Mesenchymal stem cell of the bone marrow (primary cell): ENCODE data around the gene ABITRAM.

- CAGE, long polyA plus RNA = no peak
These were observed 103.4 kb upstream of the KLF4 start for GRCh38 chr9:107592963-107593436.

DNA sequence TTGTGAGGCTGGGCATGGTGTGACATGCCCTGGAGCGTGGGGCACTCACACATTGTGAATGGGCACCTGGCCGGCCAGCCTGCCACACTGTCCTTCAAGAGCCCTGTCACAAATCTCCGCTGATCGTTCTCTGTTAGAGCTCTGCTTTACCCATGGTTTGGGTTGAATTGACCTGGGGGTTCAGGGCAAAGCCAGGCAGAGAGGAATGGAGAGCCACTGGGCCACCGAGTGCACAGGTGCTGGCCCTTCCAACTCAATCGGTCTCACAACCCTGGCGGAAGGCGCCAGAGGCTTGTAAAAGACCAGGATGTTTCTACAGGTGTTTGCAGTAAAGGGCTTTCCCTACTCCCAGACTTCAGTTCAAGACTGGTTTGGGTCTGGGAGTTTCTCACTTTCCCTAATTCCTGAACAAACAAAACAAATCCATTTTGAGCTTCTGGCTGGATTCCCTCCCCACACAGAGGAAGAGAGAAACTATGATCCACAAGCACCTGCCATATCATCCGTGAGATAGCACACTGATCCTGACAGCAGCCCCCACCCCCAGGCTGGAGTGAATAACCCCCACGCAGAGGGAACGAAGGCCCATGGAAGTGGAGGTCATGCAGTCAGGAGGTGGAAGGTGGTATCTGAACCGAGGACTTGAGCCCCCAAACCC lies 125.2 kb upstream of the KLF4 start:
- CAGE, long polyA plus RNA = no peak

GRCh38 chr9:107615604-107615897 lies 126.0 kb upstream of the KLF4 start:
- CAGE, long polyA plus RNA = no peak

DNA sequence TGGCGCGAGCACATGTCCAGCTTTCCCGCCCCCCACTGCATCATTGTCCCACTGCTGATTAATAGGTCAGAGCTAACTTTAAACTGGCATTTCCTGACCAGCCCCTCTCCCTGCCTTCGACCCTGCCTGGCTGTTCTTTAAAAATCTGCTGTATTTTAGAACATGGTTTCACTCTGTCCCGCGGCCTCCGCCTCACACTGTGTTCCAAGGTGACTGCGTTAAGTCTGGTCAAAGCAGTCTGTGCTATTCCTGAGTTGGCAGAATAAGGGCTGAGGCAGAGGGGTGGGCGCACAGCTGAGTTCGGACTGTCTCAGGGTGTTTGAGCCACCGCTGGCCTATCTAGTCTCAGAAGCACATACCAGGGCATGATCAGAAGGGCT lies 178.2 kb upstream of the KLF4 start:
- CAGE, long polyA plus RNA = no peak

GRCh38 chr9:107749789-107750282 lies 260.3 kb upstream of the KLF4 start:
- CAGE, long polyA plus RNA = no peak

DNA sequence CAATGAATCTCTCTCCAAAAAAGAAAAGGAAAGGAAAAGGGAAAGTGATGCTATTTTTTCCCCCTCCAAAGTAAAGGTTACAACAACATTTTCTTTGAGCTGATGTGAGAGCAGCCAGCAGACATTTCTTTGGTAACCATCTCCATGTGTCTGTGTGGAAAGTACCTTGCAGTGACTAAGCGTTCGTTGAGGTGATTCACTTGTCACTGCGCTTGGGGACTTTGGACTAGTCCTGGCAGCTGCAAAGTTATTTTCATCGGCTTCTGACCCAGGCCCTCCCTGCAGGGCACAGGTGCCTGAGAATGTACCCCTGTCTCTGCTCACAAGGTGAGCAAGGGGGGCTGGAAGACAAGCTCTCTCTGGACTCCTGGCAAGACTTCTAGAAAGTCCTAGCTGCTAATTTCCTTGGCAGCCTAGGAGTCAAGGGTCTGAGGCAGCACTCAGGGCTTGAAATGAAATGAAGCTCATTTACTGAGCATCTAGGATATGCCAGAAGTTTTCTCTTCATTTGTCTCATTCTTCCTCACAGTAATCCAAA lies 262.3 kb upstream of the KLF4 start:
- CAGE, long polyA plus RNA = no peak

DNA sequence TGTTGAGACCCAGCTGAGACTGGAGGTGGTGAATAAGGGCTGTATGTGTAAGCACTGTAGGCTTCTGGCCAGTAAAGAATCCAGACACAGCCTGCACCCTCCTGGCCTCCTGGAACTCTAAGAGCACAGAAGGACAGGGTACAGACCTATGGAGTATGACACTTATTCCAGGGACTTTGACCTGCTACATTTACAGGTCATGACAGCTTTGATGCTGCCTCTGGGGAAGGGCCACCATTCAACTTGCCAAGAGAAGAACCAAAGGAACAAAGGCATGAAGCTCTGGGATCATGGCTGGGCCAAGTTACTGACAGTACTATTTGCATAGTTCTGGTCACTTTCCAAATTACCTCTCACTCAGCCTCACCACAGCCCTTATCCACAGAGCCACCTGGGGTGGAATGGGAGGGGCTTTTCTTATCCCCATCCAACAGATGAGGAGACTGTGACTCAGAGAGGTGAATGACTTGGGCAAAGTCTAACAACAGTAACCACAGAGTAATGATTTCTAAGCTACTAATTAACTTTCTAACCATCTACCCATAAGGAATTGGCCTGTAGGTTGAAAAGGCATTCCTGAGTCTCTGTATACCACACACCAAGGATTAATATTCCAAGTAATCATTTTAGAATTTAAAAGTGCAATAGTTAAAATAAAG lies 604.5 kb upstream of the KLF4 start:
- CAGE, long polyA plus RNA = no peak

- CAGE, long polyA plus RNA = no peak
These were observed at the start of gene ABITRAM for GRCh38 chr9:108934211-108935068. Gene ABITRAM, plus strand, starts transcription at chr9:108934400.

GRCh38 chr9:109318835-109319881 lies 1.7 kb downstream of the EPB41L4B start:
- CAGE, long polyA plus RNA = no peak

DNA sequence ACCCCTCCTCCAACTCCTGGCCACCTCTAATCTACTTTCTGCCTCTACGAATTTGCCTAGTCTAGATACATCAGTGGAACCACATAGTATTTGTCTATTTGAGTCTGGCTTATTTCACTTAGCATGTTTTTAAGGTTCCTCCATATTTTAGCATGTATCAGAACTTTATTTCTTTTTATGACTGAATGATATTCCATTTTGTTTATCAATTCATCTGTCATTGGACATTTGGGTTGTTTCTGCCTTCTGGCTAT lies 19.0 kb downstream of the PTPN3 start:
- CAGE, long polyA plus RNA = no peak

DNA sequence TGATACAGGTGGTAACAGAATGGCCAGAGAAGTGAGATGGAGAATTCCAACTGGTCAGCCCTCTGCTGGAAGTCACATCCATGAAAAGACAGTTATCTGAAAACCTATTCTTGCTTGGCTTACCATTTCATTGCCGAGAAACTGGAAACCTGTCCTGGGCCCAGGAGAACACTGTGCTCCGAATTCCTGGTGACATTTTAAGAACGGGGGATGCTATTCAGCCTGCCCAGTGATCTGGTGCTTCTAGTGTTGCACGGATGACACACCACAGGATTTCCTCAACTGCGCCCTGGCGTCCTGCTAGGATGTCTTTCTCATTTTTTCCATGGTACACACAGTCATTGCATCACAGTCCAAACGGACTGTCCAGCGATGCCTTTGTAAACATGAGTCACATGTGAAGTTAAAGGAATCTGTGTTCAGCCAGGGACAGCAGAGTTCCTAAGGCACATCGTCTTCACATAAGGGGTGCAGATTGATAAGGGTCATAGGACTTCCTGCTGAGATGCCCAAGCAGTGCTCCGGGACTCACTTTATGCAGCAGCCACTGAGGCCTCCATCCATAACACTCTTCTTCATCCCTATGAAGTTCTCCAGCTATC lies 9.2 kb upstream of the PTPN3 start:
- CAGE, long polyA plus RNA = no peak

- CAGE, long polyA plus RNA = no peak
These were observed 9.6 kb downstream of the PALM2AKAP2 start for GRCh38 chr9:109789548-109790097.

DNA sequence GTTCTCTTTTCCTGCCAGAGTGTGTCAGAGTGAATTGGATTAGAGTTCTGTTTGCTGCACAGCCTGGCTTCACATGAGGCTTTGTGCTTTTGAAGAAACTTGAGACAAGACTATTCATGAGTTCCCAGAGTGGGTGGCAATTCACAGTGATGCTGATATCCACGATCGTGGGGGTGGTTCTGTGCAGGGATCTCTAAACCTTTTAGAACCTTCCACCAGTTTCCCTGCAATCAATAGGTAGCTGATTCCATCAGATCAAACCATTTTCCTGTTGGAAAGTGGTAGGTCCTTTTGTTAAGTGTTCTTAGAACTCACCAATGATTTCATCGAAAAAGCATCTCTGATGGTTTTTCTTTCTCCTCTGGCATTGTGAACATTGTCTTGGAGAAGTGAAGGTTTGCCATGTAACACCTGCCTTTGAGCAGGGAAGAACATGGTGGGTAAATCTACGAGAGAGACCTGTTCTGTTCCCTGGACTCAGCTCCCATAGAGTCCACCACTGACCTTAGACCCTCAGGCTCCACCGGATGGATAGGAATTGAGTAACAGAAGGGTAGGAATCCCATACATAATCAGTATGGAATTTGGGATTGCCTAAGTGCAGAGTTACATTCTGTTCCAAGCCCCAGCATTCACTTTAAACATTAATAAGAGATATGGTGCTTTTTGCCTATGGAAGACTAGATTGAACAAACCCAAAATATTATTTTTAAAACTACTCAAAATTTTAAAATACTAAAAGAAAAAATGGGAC lies 92.2 kb downstream of the C9orf152 start:
- CAGE, long polyA plus RNA = no peak

- CAGE, long polyA plus RNA = no peak
These were observed 8.4 kb downstream of the C9orf152 start for GRCh38 chr9:110199483-110200048.

GRCh38 chr9:110436268-110437004 lies 98.8 kb upstream of the TXNDC8 start:
- CAGE, long polyA plus RNA = no peak

DNA sequence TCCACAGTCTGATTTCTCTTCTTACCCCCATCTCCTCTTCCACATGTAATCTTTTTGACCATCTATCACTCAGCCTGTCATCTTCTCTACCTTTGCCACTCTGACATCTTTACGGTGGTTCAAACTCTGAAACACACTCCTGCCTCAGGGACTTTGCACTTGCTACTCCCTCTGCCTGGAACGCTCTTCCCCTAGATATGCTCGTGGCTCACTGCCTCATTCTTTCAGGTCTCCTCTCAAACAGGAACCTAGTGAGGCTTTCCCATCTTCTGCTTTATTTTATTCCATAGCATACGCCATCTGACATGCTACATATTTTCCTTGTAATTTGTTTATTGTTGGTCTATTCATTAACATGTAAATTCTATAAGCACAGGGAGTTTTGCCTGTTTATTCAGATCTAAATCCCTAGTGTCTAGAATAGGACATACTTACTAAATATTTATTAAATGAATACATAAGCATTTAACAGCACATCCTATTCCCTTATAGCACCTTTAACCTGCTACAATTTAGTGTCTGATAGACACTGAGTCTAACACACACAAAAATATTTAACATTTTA lies 101.5 kb downstream of the SVEP1 start:
- CAGE, long polyA plus RNA = no peak

GRCh38 chr9:110604213-110604709 lies 24.7 kb upstream of the SVEP1 start:
- CAGE, long polyA plus RNA = no peak

GRCh38 chr9:110727870-110728580 lies 59.4 kb downstream of the MUSK start:
- CAGE, long polyA plus RNA = no peak

DNA sequence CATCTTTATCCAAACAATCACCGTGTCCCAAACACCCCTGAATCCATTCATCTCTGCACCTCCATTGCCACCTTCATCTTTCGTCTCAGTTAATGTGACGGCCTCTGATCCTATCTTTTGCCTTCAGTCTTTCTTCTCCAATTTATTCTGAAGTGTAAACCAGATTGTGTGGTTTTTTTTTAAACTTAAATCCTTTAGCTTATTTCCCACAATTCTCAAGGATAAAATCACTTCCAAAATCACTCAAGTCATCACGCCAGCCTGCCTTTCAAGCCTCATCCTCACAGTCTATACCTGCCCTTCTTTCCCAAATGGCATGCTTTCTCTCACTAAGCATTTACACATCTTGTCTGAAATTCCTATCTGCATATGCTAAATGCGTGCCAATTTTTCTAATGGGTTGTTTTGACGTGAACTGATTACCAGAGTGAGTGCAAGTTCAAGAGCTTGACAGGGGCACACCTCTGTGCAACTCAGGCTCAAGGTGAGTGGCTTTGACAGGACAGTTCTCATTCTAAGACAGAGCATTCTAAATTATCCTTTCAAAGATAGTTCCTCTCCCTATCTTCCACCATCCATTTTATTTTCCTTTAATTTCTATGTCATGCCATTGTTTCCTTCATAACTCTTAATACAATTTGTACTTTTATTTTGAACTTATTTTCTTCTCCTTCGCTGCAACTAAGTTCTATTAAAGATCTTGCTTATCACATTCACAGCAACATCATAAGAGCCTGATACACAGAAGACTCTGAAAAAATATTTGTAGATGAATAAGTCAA lies 170.2 kb downstream of the LPAR1 start:
- CAGE, long polyA plus RNA = no peak

DNA sequence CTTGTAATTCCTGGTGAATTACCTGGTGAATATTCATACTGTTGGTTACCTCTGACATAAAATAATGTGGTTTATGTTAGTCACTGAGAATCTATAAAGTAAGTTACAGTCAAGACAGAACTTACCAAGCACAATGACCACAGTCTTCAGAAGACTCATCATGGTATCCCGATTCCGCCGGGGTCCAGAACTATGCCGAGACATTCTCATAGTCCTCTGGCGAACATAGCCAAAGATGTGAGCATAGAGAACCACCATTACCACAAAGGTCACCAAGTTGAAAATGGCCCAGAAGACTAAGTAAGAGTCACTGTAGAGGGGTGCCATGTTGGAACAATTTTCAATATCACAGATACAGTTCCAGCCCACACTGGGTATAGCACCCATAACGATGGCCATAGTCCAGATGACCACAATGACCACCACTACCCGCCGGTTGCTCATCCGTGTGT lies 96.9 kb downstream of the LPAR1 start:
- CAGE, long polyA plus RNA = no peak